AG09319 (cell line): ENCODE measurements around a stretch of chr4.

DNA sequence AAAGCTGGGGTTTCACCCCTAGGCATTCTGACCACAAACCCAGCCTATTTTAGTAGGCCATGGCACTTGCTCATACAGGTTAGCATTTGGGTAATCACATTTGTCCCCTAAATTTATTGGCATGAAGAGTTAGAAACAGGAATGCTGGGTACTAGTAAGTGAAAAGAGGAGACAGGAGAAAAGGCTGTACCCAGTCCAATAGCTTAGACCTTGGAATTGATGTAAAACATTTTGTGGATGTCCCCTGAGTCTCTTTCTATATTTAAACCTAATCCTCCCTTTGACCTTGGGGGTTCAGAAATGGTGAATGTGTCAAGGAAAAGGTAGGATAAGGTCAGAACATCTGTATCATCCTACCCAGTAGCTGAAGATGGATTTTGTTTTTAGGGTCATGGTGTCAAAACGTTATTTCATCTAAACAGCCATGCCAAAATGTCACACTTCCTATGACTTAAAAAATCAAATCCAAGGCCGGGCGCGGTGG lies 85.5 kb downstream of the CHRNA9 start:
- RRBS: no CpG with 5 or more reads among the region's 4 CpGs

- RRBS: no CpG with 5 or more reads among the region's 14 CpGs
These were observed 90.1 kb downstream of the CHRNA9 start for GRCh38 chr4:40424856-40425968.

DNA sequence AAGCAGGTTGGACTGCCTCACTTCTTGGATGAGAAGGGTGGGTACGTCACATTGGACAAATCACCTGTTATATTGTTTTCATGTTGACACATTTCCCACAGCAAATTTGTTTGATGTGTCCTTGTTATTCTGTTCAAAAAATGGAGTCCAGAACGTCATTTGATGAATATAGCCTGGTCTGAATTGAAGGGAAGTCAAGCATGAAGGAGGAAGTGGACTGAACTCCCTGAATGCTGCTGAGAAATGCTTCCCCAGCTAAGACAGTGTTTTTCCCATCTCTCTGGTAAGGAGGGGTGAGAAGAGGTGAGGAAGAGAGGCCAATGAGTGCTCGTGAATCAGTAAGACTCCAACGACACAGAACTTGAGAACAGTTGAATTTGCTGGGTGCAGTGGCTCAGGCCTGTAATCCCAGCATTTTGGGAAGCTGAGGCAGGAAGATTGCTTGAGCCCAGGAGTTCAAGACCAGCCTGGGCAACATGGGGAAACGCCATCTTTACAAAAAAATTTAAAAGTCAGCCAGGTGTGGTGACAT lies 127.4 kb downstream of the RBM47 start:
- RRBS: no CpG with 5 or more reads among the region's 5 CpGs

- RRBS: no CpG with 5 or more reads among the region's 9 CpGs
These were observed 118.6 kb downstream of the RBM47 start for GRCh38 chr4:40510942-40511552.

GRCh38 chr4:40573924-40574351 lies 55.7 kb downstream of the RBM47 start:
- RRBS: no CpG with 5 or more reads among the region's 5 CpGs

DNA sequence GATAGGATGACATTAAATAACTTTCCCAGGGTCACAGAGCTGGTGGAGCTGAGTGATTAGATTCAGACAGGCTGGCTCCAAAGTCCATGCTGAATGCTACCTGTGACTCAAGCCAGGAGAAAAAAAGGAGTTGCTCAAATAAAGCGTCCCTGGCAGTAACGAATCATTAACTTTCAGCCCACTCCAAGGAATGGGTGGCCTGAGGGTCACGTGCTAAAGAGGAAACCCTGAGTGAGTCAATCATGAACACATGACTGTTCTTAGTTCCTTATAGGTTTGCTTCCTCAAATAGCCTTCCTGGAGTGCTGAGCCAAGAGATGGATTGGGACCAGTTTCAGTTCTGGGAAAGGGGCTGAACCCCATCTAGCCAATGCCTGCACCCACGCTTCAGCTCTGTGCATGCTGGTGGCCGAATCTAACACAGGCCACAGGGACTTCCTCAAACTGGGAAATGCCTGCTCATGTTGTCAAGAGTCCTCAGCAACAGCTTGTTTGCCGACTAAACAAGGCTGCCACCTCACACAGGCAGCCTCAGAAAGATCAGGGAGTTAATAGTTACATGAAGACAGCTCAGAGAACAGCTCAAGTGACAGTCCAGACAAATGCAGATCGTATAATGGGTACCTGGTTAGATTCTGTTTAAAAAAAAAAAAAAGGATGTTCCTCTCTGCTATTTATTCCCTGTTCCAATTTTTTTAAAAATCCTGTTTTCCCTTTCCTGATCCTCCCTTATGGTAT lies 52.6 kb downstream of the RBM47 start:
- RRBS: no CpG with 5 or more reads among the region's 7 CpGs

GRCh38 chr4:40577637-40578297 lies 51.9 kb downstream of the RBM47 start:
- RRBS: no CpG with 5 or more reads among the region's 5 CpGs

- RRBS: no CpG with 5 or more reads among the region's 5 CpGs
These were observed 41.8 kb downstream of the RBM47 start for GRCh38 chr4:40587741-40588403.

GRCh38 chr4:40621472-40622163 lies 8.0 kb downstream of the RBM47 start:
- RRBS: no CpG with 5 or more reads among the region's 10 CpGs

- RRBS: no CpG with 5 or more reads among the region's 18 CpGs
These were observed 92.3 kb downstream of the NSUN7 start for GRCh38 chr4:40841943-40842521.

DNA sequence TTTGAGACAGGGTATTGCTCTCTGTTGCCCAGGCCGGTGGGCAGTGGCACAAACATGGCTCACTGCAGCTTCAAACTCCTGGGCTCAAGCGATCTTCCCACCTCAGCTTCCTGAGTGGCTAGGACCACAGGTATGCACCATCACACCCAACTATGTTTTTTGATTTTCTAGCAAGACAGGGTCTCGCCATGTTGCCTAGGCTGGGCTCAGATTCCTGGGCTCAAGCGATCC lies 213.4 kb downstream of the NSUN7 start:
- RRBS: no CpG with 5 or more reads among the region's 4 CpGs

GRCh38 chr4:40998588-40999013 lies 215.7 kb downstream of the APBB2 start:
- RRBS: no CpG with 5 or more reads among the region's 8 CpGs

GRCh38 chr4:41028433-41029532 lies 185.6 kb downstream of the APBB2 start:
- RRBS: no CpG with 5 or more reads among the region's 11 CpGs

- RRBS: 98% methylated on average over 2 of the region's 55 CpGs
These were observed 165.1 kb downstream of the APBB2 start for GRCh38 chr4:41049069-41049766.

DNA sequence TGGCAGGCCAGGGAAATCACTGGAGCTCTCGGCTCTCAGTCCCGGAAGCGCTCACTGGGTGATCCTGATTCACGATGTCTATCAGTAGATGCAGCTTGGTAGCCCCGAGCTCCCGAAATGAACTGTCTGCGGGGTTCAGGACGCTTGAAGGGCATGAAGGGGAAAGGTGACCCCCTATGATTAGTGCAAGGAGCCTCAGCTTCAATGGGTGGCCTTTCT lies 104.8 kb downstream of the UCHL1 start:
- RRBS: 0% methylated on average over 2 of the region's 8 CpGs

DNA sequence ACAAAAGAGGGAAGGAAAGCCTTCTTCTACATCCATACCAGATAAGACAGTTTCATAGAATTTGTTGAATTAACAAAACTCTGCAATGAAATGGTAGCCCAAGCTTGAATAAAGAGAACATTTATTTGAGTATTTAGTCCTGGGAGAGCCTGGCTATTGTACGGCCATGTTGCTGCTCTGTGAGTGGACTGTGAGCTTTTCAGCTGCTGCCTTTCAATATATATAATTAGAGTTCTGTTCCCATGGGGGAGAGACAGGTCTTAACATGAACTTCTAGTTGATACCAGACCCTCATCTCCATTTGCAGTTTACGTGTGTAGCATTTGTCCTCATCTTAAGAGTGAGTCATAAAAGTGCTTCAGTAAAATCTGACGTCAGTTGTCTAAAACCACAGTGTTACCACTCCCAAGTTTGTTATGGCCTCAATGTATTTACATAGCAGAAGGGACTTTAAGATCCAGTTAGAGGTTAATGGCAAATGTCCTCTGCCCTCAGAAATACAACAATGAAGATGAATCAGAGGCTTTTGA lies 38.7 kb downstream of the PHOX2B start:
- RRBS: no CpG with 5 or more reads among the region's 3 CpGs

- RRBS: no CpG with 5 or more reads among the region's 4 CpGs
These were observed 18.0 kb downstream of the ATP8A1 start for GRCh38 chr4:42638797-42639361.

DNA sequence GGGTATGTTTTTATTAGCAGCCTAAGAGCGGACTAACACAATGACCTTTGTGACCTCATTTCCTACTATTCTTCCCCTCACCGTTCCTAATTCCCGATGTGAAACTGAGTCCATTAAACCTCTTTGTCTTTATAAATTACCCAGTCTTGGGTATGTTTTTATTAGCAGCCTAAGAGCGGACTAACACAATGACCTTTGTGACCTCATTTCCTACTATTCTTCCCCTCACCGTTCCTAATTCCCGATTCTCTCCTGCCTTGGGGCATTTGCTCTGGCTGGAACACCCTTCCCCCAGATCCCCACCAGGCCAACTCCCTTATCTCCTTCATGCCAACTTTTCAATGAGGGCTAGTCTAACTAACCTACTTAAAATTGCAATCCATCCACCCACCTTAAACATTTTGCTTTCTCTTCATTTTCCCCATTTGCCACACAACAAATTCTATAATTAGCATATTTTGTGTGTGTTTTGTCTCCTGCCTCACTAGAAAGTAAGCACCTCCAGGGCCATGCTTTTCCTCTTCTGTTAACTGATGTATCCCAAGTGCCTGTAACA lies 4.0 kb downstream of the ATP8A1 start:
- RRBS: no CpG with 5 or more reads among the region's 6 CpGs